GM19240 (cell line): ENCODE measurements around the genes CT47C1, KIAA1210, SOWAHD and RHOXF2B.

GRCh38 chrX:118634246-118634894 is 93.0 kb upstream of the IL13RA1 start:
- RRBS = no CpG with 5 or more reads among the region's 26 CpGs

DNA sequence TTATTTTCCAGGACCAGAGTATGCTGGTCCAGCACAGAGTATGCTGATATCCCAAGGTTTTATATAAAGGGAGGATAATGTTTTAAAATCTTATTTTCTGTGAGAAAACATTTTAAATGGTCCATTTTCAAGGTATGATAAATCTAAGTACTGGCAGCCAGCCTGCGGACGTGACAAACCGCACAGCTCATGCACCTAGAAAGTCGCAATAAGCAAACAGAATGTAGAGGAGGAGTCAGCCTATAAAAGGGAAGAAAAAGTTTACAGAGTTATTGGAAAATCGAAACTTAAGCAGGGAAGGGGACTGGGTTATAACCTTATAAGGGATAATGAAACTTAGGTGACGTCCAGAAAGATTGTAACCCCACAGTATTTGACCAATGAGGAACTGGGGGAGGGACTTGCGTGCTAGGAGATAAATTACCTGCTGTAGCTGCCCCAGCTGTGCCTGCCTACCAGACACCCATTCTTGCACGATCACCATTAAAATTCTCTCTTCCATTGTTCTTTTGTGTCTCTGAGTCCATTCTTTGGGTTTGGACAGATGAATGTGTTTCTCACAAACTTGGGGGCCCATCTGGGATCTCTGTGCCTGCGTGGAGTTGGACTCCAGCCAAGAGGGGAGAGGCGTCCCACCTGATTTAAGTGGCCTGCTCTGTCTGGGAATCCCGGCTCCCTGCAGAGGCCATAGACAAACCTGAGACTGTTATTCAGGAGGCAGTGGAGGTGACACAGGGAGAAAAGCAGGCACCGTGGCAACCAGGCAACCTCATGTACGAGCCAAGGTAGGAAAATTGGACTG is 61.0 kb downstream of the ZCCHC12 start:
- RRBS = no CpG with 5 or more reads among the region's 13 CpGs

DNA sequence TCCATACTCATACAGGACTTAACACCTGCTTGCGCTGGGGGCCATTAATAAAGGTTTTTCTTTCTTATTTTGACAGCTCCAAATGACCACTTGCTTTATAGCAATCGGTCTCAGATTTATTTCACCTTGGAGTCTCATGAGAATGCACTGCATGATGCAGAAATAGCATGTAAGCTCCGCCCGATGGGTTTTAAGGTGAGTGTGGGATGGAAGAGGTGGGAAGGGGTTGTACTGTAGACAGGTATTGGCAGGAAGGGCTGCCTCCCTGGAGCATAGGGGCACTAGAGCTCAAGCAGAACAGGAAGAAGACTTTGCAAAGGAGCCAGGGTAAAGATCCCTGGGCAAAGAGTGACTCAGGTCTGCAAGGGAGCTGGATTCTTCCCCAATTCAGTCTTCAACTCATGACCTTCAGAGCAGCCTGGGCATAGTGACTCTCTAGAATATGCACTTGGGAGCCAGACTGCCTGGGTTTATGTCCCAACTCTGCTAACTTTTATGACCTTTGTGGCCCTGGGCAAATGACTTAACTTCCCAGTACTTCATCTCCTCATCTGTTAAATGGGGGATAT is 3.9 kb downstream of the LONRF3 start:
- RRBS = no CpG with 5 or more reads among the region's 4 CpGs

DNA sequence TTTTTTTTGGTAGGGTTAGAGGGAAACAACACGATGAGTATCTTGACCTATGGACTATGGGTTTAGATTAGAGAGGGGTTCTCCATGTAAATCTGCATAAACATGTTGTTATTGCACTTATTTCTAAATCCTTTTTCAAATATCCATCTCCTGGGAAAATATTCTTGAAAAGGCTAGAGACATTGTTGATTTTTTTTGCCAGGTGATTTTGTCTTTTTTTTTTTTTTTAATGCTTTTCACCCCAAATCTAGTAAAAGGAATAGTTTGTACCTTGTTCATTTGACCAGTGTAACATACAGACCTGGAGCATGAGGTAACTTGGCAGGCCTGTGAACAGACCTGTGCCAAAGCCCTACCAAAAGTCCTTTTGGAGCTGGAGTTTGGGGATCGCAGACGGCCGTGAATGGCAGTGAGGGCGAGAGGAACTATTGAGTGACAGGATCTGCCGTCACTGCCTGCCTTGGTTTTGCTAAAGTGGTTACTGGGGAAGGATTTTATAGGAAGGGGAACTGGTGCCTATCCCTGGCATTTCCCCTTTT is 14.2 kb downstream of the LONRF3 start:
- RRBS = no CpG with 5 or more reads among the region's 6 CpGs

- RRBS = 94% methylated on average over 9 of the region's 22 CpGs
Observed at GRCh38 chrX:119072673-119073437, at the start of gene CT47C1. Gene CT47C1 (plus strand): TSS chrX:119072993.

- RRBS = no CpG with 5 or more reads among the region's 5 CpGs
Observed at GRCh38 chrX:119127724-119128067, at the start of gene KIAA1210. Gene KIAA1210 (minus strand): TSS chrX:119127812.

DNA sequence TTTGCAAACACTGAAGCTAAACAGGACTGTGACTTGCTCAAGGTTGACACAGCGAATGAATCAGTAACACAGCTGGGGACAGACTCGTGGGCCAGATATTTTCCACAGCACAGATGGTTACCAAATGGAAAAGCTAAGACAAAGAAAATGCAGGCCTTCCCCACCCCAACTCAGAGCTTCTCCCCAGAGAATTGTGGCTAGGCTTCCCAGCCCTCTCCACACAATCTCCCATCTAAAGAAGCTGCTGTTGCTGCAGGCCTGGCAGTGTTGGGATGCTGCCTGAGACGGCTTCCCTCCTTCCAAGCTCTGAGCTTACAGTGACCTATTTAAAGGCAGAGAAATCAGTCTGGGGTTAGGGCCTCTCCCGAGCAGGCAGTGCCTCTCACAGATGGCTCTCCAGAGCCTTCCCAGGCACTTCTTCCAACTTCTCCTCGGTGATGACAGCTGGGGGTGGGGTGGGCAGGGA is 46.5 kb upstream of the PGRMC1 start:
- RRBS = no CpG with 5 or more reads among the region's 5 CpGs

- RRBS = 47% methylated on average over 1 of the region's 20 CpGs
Observed at GRCh38 chrX:119426651-119427606, 27.8 kb downstream of the SLC25A43 start.

GRCh38 chrX:119467321-119467898 is 834 bp upstream of the SLC25A5 start:
- RRBS = no CpG with 5 or more reads among the region's 6 CpGs

DNA sequence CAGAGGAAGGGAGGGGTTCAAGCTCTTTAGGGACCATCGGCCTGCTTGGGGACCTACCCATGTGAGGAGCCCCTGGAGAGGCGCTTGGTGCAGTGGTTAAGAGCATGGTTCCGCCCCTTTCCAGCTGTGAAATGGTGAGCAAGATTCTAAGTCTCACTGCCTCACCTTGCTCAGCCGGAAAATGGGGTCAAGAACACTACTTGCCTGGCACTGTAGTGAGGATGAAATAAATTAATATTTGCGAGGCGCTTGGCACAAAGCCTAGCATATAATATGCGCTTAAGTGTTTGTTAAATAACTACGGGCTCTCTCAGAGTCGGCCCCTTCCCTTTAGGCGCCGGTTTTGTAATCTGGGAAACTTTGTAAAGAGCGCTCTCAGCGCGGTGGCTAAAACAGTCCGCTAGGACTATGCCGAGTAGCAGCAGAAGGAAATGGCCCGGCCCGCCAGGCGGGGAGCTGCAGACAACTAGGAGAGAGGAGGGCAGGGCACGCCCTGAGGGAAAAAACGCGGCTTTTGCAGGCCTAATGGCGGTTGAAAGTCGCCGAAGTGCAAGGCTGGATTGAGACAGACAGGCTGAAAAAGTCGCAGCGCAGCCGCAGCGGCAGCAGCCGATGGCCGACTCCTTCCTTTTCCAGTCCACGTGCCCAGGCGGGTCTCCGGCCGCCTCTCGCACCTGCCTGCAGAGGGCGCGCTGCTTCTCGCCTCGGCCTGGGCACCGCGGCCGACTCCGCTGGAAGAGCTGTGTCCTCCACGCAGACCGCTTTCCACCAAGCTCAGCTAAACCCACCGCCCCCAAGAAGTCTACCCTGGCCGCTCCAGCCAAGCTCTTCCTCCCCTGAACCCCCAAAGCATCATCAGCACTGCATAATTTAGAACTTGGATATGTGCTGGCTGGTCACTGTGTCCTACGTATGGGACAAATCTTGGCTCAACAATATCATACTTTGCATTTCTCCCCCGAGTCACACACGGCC is 14.2 kb downstream of the SLC25A5 start:
- RRBS = 40% methylated on average over 4 of the region's 51 CpGs

DNA sequence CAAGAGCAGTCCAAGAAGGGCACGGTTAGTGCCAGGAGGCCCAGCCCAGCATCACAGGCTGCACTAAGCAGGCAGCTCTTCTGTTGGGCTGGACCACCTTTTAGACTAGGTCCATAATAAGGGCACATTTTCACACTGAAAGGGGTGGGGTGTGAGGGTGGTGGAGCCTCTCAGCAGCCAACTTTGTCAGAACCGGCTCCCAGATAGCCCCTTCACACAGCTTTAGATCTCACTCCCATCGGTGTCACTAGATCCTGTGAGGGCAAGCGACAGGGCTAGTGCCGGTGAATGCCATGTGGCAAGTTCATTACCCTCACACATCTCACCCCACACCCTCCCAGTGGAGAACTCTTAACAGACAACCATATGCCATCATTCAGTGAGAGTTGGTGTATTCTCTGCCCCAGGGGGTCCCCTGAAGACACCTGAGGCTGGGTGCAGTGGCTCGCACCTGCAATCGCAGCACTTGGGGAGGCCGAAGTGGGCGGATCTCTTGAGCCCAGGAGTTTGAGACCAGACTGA is 15.4 kb downstream of the SEPTIN6 start:
- RRBS = 88% methylated on average over 3 of the region's 9 CpGs

DNA sequence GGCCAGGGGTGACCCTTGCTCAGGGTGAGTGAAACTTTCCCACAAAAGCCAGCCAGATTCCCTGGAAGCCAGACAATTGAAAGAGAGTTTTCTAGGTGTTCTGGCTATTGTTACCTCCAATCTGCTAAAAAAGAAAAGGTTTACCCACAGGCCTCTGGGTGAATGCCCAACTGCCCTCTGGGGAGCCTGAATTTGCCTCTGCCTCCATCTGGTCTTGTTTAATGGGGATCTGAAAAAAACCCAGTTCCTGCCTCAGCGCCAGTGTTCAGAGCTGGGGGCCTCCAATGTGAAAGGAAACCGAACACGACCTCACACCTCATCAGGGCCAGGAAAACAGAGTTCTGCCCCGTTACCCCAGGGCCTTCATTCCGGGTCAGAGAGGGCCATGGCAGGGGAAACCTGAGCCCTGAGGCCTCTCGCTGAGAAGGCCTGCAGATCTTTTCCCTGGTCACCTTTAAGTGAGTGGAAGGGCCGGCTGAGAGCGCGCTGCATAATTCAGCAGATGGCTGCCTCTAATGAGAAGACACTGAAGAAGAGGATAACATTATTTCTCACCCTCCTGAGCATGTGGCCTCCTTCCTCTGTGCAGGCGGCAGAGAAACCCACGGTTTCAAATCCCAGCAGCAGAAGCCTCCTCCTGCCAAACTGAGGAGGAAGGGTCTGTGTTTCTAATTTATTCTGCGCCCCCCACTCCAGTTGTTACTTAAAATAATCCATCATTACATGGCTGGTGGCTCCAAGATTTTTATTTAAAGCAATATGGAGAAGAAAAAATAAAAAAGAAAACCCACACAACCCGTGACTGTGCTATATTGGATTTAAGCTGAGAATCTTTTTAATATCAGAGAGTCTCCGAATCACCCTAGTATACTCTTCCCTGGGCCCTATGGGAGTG is 6.7 kb downstream of the SEPTIN6 start:
- RRBS = 7% methylated on average over 2 of the region's 14 CpGs

DNA sequence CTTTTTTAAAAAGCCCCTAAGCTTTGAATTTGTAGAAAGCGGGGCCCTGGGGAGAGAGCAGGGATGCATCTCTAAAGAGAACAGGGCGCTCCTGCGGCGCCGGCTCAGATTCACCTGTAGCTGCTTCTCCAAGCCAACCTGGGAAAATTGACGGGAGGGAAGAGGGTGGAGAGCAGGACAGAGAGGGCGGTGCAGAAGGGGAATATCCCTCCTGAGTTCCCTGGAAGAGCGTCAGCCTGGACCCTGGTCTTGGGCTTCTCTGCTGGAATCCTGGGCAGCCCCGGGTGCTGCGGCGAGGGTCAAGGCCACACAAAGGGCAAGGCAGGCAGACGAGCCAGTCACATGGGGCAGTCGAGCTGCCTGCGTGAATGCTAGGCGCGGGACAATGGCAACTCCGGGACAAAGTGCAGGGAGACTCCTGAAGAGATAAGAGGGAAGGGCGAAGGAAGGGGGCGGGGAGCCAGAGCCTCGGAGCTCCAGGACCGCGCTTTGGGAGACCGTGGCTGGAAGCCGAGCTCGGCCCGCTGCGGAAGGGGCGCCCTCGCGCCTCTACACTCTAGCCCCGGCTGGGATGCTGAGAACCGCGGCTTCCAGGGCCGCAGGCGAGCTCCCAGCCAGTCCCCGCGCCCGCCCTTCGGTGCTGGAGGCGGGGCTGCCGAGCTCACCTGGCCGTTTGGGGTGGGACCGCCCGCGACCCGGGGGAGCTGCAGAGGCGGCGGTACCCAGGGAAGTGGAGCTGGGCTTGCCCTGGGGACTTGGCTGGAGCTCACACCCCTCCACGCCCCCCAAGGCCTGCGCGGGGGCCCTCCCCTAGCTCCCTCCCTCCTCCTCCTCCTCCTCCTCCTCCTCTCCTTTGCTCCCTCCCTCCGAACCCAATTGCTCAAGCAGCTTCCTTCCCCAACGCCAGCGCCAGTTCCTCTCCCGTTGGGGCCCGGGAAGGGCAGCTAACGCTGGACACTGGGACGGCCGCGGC is at the start of gene SOWAHD:
Gene SOWAHD (plus strand): TSS at position 909 of the 973 bp plus-strand sequence.
- RRBS = 33% methylated on average over 6 of the region's 60 CpGs

DNA sequence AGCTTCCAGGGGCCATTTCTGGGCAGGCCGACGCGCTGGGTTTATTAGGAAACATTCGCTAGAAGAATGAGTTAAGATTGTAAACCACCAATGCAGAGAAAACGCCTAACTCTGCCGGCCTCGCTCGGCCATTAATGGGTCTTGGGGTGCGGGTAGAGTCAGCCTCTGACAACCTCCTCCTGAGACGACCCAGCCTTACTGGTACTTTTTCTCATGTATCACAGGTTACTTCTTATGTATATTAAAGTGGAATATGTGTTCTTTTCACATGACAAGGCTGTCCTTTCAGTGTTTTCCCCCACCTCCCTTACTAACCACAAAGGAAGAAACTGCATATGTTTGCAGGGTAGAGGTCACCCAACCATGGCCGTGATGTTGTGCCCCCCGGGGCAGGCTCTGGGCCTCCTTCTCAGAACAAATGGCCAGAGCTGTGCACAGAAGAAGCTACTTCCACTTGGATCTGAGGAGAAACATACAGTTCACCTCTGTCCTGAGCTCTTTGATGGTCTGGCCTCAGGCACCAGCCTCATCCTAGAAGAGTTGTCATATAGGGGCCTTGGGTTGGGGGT is 1.6 kb downstream of the SOWAHD start:
- RRBS = no CpG with 5 or more reads among the region's 12 CpGs

DNA sequence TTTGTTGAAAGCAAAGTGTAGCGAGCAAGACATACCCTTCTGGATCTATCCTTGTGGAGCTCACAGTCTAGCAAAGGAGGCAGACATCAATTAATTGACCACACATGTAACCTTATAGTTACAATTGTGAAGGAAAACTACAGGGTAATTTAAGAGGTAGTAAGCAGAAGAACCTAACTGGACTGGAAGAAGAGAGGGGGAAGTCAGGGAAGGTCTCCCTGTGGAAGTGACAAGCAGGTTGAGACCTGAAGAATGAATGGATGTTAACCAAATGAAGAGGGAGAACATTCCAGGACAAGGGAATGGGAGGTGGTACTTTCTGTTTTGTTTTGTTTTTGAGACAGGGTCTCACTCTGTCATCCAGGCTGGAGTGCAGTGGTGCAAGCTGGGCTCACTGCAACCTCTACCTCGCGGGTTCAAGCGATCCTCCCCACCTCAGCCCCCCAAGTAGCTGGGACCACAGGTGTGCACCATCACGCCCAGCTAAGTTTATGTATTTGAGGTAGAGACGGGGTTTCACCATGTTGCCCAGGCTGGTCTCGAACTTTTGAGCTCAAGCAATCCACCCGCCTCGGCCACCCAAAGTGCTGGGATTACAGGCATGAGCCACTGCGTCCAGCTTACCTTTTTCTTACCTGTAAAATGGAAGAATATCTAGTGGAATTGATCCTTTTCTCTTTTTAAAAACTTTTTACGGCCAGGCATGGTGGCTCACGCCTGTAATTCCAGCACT is 10.3 kb downstream of the RPL39 start:
- RRBS = no CpG with 5 or more reads among the region's 12 CpGs

GRCh38 chrX:119816180-119816696 is 24.8 kb upstream of the RPL39 start:
- RRBS = no CpG with 5 or more reads among the region's 4 CpGs

- RRBS = no CpG with 5 or more reads among the region's 3 CpGs
Observed at GRCh38 chrX:119841066-119841483, 11.7 kb downstream of the UPF3B start.

DNA sequence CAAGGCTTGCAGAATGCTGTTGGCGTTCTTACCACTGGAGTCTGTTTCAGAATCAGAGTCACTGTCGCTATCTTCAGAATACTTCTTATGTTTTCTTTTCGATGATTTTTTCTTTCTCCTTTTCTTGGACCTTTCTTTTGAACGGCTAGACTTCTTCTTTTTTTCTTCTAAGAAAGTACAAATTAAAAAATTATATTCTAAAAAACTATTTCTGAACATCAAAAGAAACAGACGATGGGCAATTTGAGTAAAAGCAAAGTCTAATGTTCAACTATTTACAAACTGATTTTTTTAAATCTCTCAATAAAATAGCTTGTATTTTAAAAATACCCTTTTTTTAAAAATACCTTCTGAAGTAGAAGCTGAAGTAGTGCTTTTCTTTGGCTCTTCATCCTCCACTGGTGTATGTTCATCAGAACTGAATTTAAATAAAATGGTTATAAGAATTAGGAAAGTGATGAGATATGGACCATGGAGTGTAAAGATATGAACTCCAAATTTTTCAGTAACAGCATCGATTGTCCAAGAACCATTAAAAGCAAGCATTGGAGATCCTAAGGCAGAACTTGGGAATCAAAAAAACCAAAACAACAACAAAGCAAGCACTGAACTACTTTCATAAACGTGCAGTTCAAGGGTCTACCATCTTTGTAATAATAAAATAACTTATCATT is 7.1 kb downstream of the NKAP start:
- RRBS = no CpG with 5 or more reads among the region's 7 CpGs

DNA sequence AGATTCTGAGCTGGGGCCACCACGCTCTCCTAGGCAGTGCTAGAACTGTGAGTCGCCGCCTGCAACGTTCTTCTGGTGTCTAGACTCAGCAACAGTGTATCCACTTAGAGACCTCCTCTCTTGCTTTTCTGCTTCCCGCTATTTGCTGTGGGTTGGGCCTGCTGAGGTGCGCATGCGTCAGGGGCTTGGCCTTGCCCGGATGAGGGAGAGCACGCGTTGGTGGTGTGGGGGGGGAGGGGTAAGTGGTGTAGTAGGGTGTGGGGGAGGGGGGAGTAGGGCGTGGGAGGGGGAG is at the start of gene RHOXF2B:
Gene RHOXF2B (minus strand): TSS at position 102 of the 292 bp plus-strand sequence.
- RRBS = no CpG with 5 or more reads among the region's 11 CpGs

DNA sequence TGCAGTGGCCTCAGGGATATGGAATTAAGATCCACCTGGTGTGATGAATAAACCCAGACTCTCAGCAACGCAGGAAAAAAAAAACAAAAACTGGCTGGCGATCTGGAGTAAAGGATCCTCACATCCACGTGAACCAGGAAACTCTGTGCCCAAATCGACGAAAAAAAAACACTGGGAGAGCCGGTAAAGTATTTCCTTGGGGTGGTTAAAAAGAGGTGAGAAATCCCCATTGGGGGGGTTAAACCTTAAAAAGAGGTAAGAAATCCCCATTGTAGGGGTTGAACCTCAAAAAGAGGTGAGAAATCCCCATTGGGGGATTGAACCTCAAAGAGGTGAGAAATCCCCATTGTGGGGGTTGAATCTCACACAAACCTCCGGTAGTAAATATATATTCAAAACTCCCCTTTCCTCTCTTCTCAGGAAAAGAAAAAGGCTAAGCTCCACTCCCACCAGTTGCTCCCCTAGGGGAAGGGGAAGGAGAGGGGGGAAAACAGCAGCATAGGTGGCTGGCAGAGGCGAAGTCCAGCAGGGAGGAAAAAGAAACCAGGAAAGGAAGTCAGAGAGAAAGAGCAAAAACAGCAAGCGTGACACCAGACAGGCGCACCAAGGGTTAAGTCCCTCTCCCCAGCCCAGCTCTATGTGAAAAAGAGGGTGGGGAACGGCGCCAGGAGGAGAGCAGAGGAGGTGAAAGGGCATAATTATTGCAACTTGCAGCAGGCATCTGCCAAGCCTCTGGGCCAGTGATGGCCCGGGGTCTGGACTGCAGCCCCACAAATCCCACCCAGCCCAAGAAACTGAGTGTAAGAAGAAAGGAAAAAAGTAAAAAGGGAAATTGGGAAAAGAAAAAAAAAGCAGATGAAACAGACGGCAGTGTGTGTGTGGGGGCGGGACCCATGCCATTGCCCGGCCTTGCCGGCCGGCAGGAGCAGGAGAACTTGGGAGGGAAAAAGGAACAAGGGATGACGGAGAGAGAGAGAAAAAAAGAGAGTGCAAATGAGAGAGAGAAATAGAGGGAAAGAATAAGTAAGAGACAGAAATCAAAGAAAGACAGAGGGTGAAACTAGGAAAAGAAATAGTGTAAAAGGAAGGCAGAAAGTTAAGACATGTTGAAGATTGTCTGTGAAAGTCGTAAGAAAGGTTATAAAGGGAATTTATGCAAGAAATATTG is 14.3 kb upstream of the RHOXF2 start:
- RRBS = no CpG with 5 or more reads among the region's 20 CpGs